Umbilical cord (tissue), 2 donors: ENCODE measurements around the gene SPATA24.

- RAMPAGE, long total RNA = no peak
Measured at GRCh38 chr5:138465088-138465403, 233 bp upstream of the EGR1 start.

DNA sequence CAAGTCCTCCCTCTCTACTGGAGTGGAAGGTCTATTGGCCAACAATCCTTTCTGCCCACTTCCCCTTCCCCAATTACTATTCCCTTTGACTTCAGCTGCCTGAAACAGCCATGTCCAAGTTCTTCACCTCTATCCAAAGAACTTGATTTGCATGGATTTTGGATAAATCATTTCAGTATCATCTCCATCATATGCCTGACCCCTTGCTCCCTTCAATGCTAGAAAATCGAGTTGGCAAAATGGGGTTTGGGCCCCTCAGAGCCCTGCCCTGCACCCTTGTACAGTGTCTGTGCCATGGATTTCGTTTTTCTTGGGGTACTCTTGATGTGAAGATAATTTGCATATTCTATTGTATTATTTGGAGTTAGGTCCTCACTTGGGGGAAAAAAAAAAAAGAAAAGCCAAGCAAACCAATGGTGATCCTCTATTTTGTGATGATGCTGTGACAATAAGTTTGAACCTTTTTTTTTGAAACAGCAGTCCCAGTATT lies 3.0 kb downstream of the EGR1 start:
- RAMPAGE, long total RNA = no peak

- RAMPAGE, long total RNA = no peak
Measured at GRCh38 chr5:138470405-138471076, 5.3 kb downstream of the EGR1 start.

GRCh38 chr5:138471999-138472432 lies 6.7 kb downstream of the EGR1 start:
- RAMPAGE, long total RNA = no peak

GRCh38 chr5:138492959-138493524 lies 27.8 kb downstream of the EGR1 start:
- RAMPAGE, long total RNA = no peak

GRCh38 chr5:138506500-138506989 lies 36.5 kb downstream of the ETF1 start:
- RAMPAGE, long total RNA = no peak

- RAMPAGE, long total RNA = no peak
Measured at GRCh38 chr5:138529694-138530367, 13.2 kb downstream of the ETF1 start.

- RAMPAGE, long total RNA = no peak
Measured at GRCh38 chr5:138536245-138536572, 6.8 kb downstream of the ETF1 start.

DNA sequence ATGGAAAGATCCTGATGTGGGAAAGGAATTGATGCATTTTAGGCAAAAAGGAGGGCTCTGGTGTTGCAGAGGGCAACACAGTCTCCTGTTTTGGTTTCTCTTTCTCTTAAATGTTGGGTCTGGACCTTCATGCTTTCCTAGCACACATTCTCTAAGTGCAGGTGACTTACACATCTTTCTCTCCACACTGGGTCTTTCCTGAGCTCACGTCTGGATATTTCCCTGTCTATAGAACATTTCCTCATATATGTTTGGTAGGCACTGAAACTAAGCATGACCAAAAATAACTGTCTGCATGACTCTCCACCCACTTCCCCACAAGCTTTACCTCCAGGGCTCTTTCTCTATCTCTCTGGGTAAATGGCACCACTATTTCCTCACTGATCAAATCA lies 10.9 kb upstream of the CTNNA1 start:
- RAMPAGE, long total RNA = no peak

- RAMPAGE, long total RNA = no peak
Measured at GRCh38 chr5:138775038-138775614, 21.9 kb downstream of the CTNNA1 start.

DNA sequence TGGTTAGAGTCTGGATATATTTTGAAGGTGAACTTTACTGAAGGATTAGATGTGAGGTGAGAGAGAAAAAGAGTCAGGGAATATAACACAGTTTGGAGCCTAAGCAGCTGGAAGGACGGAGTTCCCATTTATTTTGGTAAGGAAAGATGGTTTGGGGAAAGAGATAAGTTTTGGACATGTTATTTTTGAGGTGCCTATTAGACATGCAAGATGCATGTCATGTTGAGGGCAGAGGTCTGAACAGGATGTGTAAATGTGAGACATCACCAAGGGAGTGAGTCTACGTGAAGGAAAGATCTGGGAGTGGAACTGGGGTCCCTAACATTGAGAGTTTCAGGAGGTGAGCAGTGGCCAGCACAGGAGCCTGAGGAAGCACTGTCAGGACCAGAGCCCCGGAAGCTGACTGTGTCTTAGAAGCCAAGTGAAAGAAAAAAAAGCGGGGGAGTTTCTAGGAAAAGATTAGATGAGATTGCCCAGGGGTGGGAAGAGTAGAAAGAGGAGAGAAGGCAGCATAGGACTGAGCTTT lies 36.8 kb upstream of the LRRTM2 start:
- RAMPAGE, long total RNA = no peak

DNA sequence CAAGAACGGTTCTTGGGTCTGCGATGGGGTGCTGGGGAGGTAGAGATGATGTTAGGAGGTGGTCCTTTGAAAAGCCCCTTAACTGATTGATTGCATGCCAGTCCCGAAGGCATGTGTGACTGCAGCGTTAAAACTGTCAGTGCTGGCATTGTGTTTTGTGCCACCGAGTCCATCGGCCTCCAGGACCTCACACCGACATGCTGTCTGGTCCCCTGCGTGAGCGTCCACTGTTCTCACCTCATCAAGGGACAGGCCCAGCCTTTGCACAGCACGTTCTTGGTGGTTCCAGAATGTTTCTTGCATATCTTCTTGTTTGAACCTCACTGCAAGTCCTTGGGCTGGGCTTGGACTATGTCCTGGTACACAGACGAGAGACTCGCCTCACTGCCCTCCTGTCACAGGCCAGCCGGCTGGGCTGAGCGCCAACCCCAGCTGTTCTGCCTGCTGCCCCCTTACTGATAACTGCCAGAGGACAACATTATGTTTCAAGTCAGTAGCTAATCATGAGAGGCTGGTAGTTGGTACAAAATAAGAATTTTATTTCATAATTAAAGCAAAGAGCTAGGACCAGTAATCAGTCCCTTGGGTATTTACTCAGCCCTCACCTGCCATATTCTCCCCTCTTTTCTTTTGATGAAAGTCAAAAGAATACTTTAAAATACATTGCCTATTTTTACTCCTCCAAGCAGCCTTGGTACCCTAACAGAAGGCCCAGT lies 52.8 kb upstream of the LRRTM2 start:
- RAMPAGE, long total RNA = no peak

GRCh38 chr5:138953229-138953930 lies 78.2 kb upstream of the LRRTM2 start:
- RAMPAGE, long total RNA = no peak

GRCh38 chr5:139011160-139011783 lies 136.1 kb upstream of the LRRTM2 start:
- RAMPAGE, long total RNA = no peak

DNA sequence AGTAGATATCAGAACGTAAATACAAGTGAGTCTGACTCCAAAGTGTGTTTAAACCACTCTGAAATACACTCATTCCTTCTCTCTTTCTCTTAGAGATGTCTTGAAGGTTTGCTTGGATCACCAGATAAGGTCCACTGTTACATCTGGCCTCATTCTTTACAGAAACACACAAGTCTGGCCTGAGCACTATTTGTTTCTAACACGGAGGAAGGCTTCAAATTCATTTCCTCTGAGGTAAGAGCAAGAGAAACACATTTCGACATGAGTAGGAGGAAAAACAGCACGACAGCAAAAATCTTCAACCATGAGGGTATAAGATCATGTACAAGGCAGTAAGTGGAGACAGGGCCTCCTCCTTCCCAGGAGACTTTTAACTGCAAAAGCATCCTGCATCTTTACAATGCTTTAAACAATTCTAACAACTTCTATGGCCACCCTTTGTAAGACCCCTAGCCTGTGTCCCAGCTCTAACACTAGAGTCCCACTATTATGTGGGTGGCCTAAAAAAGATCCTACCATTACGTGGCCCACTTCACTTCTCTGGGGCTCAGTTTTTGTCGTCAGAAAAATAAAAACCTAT lies 8.0 kb downstream of the SIL1 start:
- RAMPAGE, long total RNA = no peak

DNA sequence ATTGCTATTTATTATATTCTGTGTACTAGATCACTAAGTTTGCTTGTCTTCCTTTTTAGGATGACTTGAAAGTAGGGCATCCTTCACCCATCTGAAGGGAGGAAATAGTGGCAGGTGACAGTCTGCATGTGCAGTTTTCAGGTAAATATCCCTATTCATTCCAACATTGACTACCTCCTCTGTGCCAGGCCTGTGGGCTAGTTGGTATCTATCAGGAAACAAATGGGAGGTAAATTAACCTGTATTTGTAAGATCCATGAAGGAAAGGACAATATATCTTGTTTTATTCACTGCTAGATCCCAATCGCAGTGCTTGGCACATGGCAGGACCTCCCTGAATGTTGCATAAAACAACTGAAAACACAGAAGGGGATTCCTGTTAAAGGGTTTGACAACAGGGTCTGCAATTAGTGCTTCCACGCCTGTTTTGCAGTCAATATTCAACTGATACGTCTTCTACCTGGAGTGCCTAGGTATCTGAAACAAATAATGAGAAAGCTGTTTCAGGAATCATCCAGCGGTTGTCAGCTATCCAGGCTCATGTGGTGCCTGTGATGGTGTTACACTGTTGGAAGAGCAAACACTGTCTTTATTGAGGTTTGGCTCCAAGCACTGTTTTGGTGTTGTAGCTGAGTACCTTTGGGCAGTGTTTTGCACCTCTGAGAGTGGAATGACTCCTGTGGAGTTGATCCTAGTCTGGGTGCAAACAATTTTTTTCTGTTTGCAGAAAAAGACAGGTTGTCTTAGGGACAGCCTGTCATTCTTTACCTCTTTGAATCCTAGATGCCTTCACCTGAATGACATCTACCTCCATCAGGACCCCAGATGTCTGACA lies 15.1 kb upstream of the MATR3 start:
- RAMPAGE, long total RNA = no peak

DNA sequence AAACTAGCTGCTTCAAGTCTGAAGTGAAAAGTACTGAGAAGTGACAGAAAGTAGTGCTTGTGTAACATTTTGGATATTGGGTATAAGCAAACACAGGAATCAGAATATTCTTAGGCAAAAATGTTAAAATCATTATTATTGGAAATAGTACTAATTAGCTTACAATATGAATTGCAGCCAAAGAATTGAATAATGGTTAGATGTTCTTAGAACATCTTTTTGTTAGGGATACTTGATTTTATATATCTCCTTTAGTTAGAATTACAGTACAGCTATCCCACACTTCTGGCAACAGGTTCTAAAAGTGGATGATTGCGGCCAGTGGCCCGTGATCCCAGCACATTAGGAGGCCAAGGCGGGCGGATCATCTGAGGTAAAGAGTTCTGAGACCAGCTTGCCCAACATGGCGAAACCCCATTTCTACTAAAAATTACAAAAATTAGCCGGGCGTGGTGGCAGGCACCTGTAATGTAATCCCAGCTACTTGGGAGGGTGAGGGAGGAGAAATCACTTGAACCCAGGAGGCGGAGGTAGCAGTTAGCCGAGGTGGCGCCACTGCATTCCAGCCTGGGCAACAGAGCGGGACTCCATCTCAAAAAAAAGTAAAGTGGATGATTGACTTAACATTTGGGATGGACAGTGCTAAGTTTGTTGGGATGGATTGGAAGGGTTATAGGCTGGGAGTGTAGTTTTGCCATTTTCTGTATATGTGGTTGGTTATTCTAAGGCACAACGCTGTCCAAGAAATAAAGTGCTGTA lies 3.2 kb downstream of the MATR3 start:
- RAMPAGE, long total RNA = no peak

GRCh38 chr5:139329616-139330014 lies 12.0 kb upstream of the PAIP2 start:
- RAMPAGE, long total RNA = no peak

- RAMPAGE, long total RNA = no peak
Measured at GRCh38 chr5:139403494-139404688, at the start of gene SPATA24. Gene SPATA24, minus strand, starts transcription at chr5:139404089.

GRCh38 chr5:139459305-139459830 lies 3.2 kb downstream of the ECSCR start:
- RAMPAGE, long total RNA = no peak